UCH-1 (cell line): ENCODE measurements around a stretch of chr11.

DNA sequence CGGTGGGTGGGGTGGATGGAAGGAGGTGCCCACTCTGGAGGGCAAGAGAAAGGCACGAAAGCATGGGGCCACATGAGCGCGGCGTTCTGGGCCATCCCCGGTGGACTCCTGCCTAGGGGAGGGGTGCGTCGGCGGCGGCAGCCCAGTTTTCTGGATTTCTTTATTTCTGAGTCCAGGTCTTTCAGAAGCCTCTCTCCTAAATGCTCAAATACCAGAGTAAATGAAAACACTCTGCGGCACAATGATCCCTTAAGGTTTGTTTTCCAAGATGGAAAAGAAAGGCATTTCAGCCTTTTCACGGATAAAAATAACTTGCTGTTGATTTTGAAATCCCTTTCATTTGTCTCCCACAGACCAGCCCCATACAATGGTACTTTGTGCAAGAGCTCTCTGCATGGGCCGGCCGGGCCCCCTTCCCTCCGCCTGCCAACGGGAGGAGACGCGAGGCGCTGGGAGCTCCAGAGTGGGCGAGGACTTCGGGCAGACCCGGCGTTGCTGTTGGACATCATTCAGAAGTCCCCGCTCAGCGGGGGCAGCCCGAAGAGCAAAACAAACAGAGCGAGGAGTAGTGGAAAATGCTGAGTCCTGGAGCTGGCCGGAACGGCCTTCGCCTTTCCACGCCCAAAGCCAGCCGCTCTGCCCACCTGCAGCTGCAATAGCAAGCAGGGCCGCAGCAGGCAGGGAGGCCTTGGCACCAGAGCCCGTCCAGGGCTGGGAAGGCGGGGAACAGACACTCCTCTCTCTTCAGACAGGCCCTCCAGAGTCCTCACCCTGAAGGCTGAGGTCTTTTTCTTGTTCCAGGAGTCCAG lies 135.8 kb downstream of the ETS1 start:
- RRBS: 32% methylated on average over 12 of the region's 35 CpGs

DNA sequence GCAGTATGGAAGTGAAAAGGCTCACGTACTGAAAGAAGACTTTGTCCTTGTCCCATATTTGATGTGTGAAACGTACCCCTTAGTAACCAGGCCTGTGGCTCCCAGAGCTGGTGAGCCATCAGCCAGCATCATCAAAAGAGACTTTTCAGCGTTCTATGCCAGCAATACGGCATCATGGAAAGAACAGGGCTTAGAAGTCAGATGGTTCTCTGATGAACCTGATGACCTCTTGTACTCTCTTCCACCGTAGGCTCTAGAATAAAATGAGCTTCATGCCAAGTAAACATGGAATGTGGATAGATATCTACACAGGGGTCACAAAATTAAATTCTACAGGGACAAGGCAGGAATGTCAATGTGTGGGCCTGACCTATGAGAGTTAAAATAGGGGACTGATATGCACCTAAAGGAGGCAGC lies 130.8 kb downstream of the ETS1 start:
- RRBS: no CpG with 5 or more reads among the region's 5 CpGs

- RRBS: no CpG with 5 or more reads among the region's 4 CpGs
Observed at GRCh38 chr11:128471056-128471758, 116.2 kb downstream of the ETS1 start.

DNA sequence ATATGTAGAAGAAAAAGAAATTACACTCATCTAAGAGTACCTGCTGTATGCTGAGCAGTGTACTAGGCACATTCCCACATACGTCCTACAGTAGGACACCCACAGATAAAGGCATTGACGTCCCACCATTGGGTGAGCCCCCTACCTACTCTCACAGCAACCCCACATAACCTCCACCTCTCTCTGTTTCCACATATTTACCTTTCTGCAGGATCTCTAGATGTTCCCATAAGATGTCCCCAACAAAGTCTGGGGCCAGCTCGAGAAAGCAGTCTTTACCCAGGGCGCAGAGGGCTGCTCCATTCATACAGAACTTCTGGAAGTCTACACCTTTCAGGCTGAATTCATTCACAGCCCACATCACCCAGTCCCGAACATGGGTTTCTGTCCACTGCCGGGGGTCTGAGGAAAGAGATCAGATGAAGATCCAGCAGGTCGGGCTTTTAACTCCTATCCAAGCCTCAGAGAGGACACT lies 98.2 kb downstream of the ETS1 start:
- RRBS: no CpG with 5 or more reads among the region's 7 CpGs

GRCh38 chr11:128521629-128522071 lies 65.7 kb downstream of the ETS1 start:
- RRBS: 5% methylated on average over 6 of the region's 20 CpGs

- RRBS: no CpG with 5 or more reads among the region's 9 CpGs
Observed at GRCh38 chr11:128551551-128552386, 35.6 kb downstream of the ETS1 start.

DNA sequence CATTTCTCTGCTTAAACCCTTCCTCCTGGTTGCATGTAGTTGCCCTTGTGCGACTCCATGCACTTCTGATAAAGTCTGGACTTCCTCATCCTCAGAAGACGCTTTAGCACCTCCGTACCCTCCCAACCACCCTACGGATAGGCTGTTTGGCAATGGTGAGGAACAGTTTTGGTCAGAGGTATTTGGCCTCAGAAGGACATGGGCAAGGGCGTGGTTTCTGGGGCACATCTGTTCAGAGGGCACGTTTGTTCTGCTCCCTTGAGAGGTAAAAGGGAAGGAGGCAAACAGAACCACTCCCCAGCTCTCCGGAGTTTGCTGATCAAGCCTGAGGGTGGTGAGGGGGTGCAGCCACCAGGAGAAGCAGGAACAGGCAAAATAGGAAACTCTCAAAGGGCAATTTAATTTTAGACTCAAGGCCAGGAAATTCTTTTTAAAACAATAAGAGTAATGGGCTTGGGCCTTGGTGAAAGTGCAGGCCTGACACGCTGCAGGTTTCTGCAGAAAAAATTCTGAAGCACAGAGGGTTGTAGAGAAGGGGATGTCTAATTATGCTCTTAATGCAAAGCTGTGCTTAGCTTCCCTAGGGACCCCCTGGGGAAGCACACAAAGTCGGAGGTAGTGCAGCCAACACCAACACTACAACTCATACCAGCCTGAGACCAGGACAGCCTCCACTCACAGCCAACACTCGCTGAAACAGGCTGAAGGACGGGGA lies 23.3 kb downstream of the ETS1 start:
- RRBS: no CpG with 5 or more reads among the region's 11 CpGs

DNA sequence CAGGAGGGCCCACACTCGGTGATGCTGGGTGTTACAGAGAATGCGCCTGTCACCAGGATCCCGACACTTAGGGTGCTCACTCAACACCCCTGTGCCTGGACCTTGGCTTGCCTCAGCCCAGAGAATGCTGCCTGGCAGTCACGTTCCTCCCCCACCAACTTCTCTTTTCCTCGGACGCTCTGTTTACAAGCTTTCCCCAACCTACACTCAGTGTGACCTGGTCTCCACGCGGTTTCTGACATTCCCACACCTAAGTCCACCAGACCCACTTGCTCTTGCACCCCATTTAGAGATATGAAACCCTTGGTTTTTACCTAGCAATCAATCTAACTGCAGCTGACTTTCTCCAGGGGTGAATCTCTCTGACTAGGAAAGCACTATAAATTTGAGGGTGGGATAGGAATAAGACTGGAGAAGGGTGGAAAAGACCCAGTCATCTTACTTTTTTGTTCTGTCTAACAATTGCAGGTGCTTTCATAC lies 38.1 kb upstream of the ETS1 start:
- RRBS: no CpG with 5 or more reads among the region's 8 CpGs

GRCh38 chr11:128722436-128722967 lies 28.6 kb downstream of the FLI1 start:
- RRBS: no CpG with 5 or more reads among the region's 8 CpGs

GRCh38 chr11:128735992-128736405 lies 42.1 kb downstream of the FLI1 start:
- RRBS: no CpG with 5 or more reads among the region's 6 CpGs

- RRBS: no CpG with 5 or more reads among the region's 10 CpGs
Observed at GRCh38 chr11:128835639-128836119, 31.4 kb downstream of the KCNJ1 start.

DNA sequence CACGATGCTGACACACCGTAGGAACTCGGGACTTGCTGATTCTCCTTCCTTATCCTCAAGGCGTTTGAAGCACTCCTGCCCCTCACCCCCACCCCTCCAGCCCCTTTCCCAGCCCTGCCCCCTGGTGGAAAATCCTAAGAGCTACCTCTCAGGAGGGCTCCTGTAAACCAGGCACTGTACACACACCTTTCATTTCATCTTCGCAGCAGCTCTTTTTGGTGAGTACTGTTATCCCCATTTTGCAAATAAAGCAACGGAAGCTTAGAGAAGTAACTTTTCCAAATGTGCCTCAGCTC lies 14.8 kb downstream of the KCNJ5 start:
- RRBS: no CpG with 5 or more reads among the region's 6 CpGs

DNA sequence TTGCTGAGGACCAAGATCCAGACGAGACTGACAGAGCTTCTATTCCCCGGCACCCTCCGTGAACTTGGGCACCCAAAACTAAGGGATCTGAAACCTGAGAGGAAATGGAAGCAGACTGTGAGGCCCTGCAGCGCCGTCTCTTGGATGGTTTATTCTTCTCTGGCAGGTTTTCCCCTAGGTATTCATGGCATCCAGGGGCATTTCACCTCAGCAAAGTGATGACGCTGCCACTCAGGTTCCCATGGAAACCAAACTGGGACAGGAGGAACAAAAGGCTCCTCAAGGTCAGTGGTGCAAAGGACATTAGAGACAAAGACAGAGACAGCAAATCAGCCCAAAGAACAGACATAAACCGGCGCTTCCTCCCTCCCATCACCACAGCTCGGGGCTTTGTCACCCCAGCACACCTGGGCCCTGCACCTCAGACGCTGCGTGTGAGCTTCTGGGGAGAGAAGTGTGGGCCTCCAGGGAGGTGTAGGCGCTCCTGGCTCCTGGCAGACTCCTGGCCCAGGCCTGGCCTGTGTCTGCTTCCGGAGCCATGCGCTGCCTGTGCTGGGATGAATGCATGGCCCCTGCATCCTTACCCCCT lies 6.0 kb downstream of the TP53AIP1 start:
- RRBS: no CpG with 5 or more reads among the region's 14 CpGs

- RRBS: no CpG with 5 or more reads among the region's 7 CpGs
Observed at GRCh38 chr11:128974247-128974922, 31.7 kb upstream of the TP53AIP1 start.

GRCh38 chr11:129013921-129014728 lies 71.5 kb upstream of the TP53AIP1 start:
- RRBS: no CpG with 5 or more reads among the region's 5 CpGs

- RRBS: no CpG with 5 or more reads among the region's 12 CpGs
Observed at GRCh38 chr11:129323845-129324472, 51.7 kb upstream of the BARX2 start.

- RRBS: no CpG with 5 or more reads among the region's 10 CpGs
Observed at GRCh38 chr11:129324588-129325171, 51.0 kb upstream of the BARX2 start.

DNA sequence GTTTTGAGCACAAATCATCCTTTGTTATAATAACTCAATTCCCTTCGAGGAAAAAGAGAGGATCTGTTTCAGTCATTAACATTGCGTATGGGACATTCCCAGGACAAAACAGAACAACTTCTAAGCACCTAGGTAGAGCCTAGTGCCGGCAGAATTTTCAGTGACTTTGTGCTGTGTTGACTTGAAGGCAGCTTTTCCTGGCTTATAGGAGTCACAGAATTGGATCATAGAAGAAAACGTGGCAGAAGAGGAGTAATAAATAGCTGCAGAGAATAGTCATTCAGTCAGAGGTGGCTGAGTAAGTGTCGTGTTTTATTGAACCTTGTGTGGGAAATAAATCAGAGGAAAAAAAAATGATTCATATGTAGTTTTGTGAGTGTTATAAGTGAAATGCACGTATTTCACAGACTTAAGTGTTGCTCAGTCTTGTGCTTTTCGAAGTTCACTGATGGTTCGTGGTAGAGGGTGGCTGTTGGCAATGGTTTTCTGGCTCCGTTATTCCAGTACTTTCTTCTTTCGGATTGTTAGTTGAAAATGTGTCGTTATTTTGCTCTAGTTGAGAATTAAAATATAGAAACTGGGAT lies 2.1 kb downstream of the BARX2 start:
- RRBS: no CpG with 5 or more reads among the region's 11 CpGs

- RRBS: no CpG with 5 or more reads among the region's 11 CpGs
Observed at GRCh38 chr11:129731202-129731654, 84.4 kb upstream of the TMEM45B start.

DNA sequence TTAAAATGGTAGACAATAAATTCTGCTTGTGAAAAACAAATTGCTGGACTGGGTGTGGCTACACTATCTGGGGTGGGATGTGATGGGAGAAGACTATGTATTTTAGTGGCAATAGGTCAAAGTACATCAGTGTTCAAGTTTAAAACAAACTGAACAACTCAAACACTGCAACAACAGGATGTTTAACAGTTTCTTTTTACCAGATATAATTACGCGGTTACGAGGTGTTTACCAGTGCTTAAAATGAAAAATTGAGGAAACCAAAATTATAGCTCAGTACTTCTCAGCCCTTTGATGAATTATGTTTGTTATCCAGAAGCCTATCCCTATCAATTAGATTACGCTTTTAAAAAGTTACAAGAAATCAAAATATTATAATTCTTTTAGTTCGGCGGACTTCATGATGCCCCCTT lies 3.2 kb downstream of the PRDM10 start:
- RRBS: no CpG with 5 or more reads among the region's 6 CpGs